ENCODE measurements around a stretch of chr5.

DNA sequence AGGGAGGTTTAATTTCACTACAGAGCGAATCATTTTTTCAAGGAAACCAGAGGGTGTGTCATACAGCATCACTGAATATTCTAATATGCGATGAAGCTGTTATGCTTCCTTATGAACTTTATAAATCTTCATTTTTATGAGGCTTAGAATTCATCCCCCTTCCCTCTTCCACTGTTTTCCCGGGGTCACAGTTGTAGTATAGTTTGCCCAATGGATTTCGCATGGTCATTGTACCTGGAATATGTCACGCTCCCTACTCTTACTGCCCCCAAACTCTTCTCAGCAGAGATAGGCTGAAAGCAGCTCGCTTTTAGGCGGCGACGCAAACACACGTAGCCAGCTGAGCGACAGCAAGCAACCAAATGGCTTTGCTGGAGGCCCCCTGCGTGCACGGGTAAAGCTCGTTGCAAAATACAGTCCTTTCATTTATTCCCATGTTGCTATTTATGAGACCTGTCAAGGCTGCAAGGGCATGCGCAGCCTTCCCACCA is 788 bp downstream of the LMBRD2 start:
- PRO-cap: no peak

GRCh38 chr5:36160662-36160882 is 8.7 kb downstream of the SKP2 start:
- PRO-cap: no peak

DNA sequence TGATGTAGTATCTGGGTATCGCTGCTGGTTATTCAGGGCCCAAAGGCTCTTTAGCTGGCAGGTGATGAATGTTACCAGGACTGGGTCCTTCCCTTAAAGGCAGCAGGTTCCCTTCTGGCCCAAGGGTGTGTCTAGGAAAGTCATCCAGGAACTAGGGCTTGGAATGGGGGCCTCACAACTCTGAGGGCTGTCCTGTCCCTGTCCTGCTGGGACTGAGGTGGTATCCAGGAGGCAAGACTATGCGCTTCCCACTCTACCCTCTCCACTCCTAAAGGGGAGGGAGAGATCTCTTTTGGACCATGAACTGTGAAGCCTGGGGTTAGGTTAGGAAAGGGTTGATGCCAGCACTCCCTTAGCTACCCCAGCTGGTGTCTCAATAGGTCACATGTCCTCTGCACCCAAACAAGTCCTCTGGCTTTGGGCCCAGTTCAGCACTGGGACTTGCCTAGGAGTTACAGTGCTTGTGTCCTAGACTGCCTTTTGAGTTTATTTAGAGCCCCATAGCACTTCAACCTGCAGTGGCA is 22.4 kb upstream of the RANBP3L start:
- PRO-cap: no peak

DNA sequence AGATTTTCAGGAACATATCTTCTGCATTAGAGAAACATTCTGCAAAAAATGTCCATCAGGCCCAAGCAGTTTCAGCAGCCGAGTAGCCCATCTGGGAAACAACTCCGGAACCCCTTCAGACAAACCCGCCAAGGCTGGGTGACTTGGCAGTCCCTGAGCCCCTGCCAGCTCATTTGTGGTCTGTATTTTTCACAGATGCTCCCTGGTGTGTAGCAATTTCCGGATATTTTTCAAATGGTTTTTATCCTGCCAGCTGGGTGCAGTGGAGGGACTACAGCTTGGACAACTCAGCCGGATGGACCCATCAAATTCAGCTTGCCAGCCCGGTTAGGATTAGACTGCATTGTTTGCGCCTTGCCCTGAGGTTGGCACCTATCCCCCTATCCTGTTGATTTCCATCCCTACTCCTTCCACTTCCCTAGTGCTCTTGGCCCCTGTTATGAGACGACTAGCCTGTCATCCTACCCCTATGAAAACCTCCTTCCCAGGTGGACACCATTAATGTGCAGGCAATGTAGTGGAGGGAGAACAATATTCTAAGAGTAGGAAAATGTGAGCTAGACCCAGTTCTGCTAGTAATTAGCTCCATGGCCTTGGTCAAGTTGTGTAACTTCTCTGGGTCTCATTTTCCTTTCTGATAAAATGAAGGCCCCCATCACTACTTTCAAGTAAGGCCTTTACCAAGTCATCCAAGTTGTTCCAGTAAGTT is 102.4 kb upstream of the RANBP3L start:
- PRO-cap: no peak

DNA sequence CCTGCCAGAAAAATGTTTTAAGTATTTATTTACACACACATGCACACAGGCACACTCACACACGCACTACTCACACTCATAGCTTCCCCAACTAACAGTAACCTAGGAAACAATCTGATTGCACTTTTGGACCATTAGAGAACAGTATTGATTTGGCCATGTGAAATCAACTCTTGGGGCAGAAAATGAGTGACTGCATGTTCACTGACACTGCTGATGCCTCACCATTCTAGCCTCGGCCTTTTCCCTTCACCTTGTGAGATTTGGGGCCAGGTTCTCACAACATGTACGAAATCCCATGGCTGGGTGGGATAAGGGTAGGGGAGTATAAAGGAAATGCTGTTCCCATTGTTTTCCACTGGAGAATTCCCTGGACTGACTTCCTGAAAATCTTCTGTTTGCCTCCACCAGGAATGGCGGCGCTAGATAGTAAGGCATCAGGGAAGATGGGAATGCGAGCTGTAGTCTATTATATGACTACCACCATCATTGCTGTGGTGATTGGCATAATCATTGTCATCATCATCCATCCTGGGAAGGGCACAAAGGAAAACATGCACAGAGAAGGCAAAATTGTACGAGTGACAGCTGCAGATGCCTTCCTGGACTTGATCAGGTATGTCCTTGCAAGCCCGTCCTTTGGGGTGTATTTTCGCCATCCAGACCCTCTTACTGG is 64.3 kb downstream of the SLC1A3 start:
- PRO-cap: no peak

- PRO-cap: unidirectional peak, plus-strand start at chr5:36680347
These were observed 73.6 kb downstream of the SLC1A3 start for GRCh38 chr5:36679864-36680555.

DNA sequence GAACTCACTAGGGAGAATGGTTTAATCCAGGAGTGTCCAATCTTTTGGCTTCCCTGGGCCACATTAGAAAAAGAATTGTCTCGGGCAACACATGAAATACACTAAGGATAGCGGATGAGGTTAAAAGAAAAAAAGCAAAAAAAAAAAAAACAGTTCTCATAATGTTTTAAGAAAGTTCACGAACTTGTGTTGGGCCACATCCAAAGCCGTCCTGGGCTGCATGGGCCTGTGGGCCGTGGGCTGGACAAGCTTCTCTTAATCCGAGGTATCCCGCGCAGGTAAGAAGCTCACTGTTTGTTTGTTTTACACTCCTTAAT is 21.9 kb upstream of the NIPBL start:
- PRO-cap: no peak

DNA sequence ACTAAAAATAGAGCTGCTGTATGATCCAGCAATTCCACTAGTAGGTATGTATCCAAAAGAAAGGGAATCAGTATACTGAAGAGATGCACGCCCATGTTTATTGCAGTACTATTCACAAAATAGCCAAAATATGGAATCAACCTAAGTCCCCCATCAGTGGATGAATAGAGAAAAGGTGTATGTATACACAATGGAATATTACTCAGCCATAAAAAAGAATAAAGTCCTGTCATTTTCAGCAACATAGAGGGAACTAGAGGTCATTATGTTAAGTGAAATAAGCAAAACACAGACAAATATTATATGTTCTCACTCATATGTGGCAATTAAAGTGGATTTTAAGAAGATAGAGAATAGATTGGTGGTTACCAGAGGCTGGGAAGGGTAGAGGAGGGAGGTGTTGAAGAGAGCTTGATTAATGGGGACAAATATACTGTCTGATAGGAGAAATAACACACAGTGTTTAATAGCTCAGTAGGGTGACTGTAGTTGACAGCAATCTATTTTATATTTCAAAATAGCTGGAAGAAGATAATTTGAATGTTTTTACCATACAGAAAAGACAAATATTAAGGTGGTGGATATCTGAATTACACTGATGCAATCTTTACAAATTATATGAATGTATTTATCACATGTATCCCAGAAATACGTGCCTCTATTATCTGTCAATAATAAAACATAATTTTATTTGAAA is 88.7 kb downstream of the NIPBL start:
- PRO-cap: no peak

GRCh38 chr5:36965981-36966873 is 89.7 kb downstream of the NIPBL start:
- PRO-cap: no peak

DNA sequence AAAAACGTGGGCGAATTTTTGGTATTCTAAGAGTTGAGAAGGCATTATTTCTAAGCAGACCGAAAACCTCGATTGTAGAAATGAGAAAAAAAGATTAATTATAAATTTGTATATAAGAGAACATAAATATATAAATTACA is 90.2 kb downstream of the NIPBL start:
- PRO-cap: no peak

GRCh38 chr5:37182965-37183545 is 66.1 kb downstream of the CPLANE1 start:
- PRO-cap: no peak

DNA sequence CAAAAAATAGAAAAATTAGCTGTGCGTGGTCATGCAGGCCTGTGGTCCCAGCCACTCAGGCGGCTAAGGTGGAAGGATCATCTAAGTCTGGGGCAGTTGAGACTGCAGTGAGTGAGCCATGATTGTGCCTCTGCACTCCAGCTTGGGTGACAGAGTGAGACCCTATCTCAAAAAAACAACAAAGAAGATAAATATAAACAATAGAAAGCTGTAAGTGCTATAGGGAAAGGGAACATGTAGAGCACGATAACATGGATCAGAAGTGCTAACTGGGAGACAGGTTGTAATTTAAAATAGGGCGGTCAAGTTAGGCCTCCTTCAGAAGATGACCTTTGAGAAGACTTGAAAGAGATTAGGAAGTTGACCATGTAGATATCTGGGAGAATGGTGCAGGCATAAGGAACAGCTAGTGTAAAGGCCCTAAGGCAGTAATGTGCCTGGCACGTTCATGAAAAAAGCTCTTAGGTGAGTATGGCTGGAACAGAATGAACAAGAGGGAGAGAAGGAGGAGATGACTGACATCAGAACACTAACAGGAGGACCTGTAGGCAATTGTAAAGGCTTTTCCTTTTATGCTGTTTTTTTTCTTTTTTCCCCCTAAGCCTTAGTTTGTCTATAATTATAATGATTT is 46.1 kb downstream of the WDR70 start:
- PRO-cap: no peak

DNA sequence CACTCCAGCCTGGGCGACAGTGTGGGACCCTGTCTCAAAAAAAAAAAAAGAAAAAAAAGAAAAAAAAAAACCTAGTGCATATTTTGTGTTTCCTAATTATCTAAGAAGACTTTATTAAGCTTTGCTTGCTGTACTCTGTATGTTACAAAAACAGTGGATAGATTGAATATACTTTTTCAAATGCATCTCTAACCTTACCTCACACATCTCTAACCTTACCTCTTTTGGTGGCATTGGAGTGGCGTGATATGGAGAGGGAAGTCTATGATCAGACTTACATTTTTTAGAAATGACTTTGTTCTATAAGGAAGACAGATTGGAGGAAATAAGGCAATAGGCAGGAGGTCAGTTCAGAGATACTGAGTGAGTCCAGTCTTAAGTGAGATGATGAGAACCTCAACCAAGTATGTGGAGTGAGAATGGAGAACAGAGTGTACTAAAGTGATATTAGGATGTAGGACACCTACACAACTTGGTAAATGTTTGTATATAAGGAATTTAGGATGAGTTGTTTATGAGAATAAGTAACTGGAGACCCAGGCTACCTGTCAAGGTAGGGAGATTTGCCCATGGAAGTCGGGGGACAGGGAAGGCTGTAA is 205.5 kb downstream of the GDNF start:
- PRO-cap: no peak

DNA sequence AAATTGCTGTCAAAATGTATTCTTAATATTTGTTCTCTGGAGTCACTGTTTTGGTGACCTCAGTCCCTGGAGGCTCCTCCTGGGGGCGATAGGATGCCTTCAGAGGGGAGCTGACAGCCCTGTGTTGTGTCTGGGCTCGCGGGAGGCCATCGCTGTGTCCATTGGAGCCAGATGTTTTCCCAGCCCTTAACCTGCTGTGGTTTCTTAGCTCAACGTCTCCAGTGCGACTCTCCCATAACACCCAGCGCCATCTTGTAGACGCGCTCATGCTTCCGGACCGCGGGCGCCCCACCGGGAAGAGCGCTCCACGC is 112.2 kb upstream of the GDNF start:
- PRO-cap: no peak

GRCh38 chr5:38552718-38553544 is 3.5 kb downstream of the LIFR start:
- PRO-cap: no peak

- PRO-cap: no peak
These were observed 51.4 kb upstream of the LIFR start for GRCh38 chr5:38607712-38608455.

GRCh38 chr5:38660267-38660795 is 103.9 kb upstream of the LIFR start:
- PRO-cap: no peak

DNA sequence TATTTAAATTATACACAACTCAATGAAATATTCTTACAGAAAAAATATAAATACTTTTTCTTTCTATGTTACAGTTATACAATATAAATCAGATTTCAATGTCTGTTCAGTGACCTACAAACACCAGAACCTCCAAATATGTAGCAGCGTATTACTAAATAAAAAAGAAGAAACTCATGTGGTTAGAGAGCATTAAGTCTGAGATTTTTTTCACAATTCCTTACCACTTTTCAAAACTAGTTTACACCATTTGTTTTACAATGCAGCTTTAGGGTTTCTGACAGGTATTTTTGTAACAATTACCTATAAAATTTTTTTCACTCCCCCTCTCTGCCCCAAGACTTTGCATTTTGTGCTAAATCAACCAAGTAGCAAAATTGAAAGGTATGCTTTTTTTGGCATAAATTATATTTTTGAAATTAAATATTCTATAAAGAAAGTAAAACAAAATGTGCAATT is 92.3 kb downstream of the OSMR start:
- PRO-cap: no peak

GRCh38 chr5:39046426-39047600 is 27.4 kb downstream of the RICTOR start:
- PRO-cap: no peak

DNA sequence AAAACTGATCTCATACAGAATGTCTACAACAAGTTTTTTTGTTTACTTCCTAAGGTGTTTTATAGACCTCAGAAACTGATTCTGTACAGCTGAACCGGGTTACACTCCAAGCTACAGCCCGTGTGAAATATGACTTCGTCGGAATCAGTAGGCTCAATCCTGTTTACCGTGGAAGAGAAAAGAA is 1.2 kb downstream of the RICTOR start:
- PRO-cap: no peak